Osteocyte (in vitro differentiated cells): ENCODE measurements around a stretch of chr11.

- PRO-cap: no peak
Measured at GRCh38 chr11:66717654-66718209, 11.3 kb downstream of the SPTBN2 start.

DNA sequence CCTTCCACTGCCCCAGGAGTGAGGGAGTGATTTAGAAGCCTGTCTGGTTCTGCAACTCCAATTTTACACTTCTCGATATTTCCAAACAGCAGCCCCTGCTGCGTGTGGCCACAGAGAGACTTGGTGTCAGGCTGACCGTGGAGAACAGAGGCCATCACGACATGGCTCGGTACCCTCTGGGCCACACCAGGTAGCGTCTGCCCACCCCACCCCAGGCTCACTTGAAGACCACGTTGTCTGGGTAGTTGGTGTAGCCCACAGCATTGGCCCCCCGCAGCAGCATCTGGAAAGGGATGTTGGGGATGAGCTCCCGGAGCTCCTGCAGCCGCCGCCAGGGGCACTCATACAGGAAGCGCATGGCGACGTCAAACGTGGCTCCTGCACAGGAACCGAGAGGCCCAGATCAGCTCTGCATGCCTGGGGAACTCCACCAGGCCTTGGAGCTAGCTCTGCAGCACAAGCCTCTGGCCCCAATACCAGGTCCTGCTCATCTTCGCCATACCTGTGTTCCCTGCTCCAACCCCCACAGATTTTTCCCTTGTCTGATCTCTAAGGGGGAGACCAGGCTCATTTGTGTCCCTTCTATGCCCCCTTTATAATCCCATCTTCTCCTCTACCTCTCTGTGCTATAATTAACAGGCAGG lies 5.2 kb upstream of the LRFN4 start:
- PRO-cap: no peak

DNA sequence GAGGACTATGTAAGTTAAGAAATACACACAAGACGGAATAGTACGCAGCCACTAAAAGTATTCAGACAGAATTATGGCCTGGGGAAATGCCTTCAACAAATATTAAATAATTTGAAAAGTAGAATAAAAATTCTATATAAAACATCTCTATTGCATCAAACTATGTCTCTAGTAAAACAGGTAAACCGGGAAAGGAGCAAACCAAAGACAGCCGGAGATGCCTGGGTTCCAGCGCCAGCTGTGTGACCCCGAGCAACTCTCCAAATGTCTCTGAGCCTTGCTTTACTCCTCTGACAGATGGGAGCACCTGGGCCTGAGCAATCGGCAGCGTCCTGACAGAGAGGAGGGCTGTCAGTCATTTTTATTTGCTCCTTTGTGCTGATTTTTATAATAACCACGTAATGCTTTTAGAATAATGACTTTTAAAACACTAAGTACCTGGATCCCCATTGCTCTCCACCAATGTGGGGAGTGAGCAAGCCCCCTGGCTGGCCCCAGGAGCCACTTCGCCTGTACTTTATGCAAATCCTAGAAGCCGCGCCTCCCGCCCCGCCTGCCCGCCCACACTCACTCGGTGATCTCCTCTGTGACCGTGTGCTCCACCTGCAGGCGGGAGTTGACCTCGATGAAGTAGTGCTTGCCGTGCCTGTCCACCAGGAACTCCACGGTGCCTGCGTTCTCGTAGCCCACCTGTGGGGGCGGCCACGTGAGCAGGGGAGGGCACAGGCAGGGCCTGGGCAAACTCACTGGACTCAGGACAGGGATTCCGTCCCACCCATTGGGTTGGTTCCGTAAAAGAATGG lies 11.6 kb downstream of the LRFN4 start:
- PRO-cap: no peak

DNA sequence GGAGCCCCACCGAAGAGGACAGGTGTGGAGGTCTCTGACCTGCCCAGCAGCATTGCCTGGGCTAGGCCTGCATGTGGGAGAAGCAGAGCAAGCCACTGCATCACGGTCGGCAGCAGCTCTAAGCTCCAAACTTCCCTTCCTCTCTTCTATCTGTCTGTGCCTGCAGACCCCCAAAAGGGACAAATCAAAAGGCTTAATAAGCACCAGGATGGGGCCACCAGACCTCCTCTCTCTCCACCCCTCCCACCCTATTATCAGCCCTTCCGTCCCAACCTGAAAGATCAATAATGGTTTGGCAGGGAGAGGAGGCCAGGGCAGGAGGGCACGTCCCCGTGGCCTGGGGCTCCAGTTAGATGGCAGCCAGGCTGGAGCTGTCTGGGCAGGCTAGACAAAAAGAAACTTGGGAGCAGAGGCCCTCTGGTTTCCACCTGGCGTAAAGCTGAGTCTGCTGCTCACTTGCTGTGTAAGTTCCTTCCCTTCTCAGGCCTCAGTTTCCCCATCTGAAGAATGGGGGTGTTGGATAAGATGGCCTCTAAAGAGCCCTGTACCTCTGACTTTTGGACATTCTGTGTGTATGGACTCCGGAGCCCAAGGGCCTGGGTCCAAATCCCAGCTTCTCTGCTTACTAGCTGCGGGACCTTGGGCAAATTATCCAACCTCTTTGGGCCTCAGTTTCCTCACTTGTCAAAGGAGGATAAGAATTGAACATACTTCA lies 3.8 kb upstream of the RHOD start:
- PRO-cap: no peak

DNA sequence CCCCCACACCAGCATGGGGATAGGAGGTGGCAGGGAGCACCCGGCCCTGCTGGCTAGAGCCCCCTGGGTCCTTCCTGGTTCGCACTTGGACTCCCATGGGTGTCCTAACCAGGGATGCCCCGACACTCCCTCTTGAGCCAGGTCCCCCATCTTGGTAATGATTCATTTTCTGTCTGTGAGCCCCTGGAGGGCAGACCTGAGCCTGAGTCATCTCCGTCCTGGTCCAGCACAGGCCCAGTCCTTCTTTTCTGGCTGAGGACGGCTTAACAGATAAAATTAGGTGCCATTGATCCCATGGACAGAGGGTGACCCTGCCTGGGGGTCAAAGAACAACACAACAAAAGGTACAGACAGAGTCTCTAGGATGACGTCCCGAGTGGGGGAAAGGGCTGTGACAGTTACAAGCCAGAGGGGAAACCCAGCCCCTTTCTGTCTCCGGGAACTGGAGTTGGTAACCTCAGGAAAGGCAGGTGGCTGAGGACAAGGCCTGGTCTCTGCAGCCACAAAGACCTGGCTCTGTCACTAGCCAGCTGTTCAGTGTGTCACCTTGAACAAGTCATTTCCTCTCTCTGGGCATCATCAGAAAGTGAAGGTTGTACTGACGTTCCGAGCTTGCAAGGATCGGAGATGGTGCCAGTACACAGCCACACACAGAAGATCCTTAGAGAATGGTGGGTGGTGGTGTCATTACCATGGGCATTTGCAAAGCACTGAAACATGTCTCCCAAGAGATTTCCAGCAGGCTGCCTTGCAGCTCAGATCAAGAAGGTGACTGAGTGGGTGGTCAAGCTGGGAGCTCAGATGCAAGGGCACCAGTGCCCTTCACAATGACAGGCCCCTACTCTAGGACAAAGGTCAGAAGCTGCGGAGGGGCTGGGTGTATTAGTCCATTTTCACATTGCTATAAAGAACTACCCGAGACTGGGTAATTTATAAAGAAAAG lies 3.7 kb downstream of the RHOD start:
- PRO-cap: no peak

DNA sequence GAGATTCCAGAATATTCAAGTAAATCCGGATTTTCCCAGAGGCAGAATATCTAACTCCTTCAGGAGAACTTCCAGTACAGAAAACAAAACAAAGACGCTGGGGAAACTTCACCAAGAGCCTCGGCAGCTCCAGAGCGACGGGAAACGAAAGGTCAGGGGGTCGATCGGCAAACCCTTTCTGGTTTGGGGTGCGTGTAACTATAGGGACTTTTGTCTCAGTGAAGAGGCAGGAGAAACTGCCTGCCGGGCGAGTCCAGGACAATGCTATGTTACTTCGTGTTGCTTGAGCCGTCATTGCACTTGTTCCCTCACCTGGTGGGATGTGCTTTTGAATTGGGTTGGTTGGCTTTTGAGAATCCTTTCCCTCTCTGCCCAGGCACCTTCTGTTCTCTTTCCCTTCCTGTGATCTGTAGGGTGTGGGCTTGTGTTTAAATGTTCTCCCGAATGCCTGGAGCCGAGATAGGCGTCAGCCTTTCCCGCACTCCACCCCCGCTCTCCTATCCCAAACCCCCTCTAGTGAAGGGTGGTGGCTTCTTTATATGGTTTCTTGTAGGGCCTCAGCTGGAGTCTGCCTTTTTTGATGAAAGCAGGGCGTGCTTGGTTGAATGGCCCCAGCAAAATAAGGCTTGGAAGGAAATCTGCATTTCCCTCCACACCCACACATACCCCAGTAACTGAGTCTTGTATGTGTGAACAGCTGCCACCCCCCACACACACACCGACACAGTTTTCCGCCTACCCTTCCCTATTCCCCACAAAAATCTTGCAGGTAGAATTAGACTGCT lies 25.9 kb upstream of the GRK2 start:
- PRO-cap: unidirectional peak, minus-strand start at position 242 of the sequence; unidirectional peak, minus-strand start at position 409 of the sequence; unidirectional peak, minus-strand start at position 499 of the sequence

- PRO-cap: no peak
Measured at GRCh38 chr11:67245149-67245778, 21.0 kb upstream of the GRK2 start.

DNA sequence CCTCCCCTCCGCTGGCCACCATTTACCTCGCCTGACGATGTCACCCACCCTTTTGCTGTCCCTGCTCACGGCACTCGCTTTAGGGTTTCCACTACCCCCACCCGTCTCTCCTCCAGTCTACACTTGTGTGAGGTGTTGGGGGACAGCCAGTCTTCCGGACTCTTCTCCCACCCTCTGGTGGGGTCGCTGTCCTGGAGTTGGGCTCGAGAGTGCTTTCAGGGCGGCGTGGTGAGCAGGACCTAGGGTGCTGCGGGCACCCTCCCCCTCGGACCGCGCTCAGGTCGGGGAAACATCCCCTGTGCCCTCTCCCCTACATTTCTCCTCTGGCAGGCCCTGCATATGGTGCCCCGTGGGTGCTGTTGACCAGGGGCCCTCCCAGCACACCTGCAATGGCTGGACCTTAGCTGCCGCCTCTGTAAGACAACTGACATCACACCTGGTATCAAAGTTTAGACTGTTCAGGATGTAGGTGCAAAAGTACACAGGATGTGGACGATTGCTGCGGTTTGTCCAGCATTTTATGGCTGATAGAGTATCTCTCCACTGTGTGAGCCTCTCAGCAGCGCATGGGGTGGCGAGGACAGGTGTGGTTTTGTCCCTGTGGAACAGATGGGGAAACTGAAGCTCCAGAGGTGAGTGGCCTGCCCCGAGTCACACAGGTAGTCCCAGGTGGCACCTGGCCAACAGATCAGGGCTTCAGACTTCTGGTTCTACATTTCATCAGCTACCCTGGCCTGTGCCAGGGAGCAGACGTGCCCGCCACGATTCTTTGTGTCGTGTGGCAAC lies 1.1 kb downstream of the GRK2 start:
- PRO-cap: no peak

GRCh38 chr11:67269105-67270076 lies 3.1 kb downstream of the GRK2 start:
- PRO-cap: no peak

DNA sequence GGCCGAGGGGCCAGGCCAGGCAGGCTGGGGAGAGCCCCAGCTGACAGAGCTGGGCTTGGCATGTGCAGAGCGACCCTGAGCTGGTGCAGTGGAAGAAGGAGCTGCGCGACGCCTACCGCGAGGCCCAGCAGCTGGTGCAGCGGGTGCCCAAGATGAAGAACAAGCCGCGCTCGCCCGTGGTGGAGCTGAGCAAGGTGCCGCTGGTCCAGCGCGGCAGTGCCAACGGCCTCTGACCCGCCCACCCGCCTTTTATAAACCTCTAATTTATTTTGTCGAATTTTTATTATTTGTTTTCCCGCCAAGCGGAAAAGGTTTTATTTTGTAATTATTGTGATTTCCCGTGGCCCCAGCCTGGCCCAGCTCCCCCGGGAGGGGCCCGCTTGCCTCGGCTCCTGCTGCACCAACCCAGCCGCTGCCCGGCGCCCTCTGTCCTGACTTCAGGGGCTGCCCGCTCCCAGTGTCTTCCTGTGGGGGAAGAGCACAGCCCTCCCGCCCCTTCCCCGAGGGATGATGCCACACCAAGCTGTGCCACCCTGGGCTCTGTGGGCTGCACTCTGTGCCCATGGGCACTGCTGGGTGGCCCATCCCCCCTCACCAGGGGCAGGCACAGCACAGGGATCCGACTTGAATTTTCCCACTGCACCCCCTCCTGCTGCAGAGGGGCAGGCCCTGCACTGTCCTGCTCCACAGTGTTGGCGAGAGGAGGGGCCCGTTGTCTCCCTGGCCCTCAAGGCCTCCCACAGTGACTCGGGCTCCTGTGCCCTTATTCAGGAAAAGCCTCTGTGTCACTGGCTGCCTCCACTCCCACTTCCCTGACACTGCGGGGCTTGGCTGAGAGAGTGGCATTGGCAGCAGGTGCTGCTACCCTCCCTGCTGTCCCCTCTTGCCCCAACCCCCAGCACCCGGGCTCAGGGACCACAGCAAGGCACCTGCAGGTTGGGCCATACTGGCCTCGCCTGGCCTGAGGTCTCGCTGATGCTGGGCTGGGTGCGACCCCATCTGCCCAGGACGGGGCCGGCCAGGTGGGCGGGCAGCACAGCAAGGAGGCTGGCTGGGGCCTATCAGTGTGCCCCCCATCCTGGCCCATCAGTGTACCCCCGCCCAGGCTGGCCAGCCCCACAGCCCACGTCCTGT lies 3.5 kb upstream of the ANKRD13D start:
- PRO-cap: no peak

DNA sequence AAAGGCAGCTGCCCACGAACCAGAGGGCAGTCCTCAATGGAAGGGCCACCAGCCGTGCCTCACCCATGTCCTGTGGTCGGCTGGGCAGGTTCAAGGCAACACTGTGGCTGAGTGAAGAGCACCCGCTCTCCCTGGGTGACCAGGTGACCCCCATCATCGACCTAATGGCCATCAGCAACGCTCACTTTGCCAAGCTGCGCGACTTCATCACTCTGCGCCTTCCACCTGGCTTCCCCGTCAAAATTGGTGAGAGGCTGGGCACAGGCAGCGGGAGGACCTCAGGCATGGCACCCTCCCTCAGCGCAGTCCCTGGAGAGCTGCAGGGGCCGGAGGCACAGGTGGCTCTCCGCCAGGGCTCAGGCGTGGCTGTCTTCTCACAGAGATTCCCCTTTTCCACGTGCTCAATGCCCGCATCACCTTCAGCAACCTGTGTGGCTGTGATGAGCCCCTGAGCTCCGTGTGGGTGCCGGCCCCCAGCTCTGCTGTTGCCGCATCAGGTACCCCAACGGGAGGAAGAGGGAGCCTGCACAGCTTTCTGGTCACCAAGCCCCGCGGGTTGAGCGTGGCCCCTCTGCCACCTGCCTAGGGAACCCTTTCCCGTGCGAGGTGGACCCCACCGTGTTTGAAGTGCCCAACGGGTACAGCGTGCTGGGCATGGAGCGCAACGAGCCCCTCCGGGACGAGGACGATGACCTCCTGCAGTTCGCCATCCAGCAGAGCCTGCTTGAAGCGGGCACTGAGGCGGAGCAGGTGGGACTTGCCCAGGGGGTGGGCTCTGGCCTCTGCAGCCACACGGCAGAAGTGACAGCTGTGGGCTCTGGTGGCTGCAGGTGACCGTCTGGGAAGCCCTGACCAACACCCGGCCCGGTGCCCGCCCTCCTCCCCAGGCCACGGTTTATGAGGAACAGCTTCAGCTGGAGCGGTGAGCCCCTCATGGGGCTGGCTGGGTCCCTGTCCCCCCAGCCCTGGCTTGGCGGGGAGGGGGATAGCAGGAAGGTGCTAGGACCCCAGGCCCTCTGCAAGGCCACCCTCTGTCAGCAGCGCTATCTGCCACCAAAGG lies 2.1 kb upstream of the SSH3 start:
- PRO-cap: no peak

DNA sequence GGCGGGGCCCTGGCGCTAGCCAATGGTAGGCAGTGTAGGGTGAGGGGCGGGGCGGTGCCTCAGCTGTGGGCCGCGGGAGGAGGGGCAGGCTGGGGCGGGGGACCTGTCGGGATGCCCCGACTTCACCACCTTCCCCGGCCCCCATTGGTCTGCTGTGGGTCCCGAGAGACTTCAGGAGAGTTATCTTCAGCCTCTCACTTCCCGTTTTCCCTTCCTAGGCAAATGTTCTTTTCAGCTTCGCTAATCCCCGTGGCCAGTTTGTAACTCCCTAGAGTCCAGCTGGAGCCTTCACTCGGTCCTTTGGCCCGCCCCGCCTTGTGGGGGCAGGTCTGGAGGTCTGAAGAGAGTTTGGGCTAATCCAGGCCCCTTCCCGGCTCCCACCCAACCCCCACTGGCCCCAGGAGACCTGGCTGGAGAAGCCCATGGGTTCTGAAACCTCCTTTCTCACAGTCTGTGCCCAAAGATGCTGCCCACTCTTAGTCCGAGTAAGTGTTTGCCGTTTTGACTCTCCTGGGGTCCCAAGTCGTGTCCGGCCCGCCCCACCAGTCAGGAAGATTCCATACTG lies 375 bp upstream of the POLD4 start:
- PRO-cap: bidirectional peak, plus-strand start at position 87 of the sequence, minus-strand start outside the sequence

- PRO-cap: no peak
Measured at GRCh38 chr11:67392161-67392465, 327 bp downstream of the RAD9A start.

- PRO-cap: no peak
Measured at GRCh38 chr11:67397668-67398281, 3.9 kb downstream of the PPP1CA start.

DNA sequence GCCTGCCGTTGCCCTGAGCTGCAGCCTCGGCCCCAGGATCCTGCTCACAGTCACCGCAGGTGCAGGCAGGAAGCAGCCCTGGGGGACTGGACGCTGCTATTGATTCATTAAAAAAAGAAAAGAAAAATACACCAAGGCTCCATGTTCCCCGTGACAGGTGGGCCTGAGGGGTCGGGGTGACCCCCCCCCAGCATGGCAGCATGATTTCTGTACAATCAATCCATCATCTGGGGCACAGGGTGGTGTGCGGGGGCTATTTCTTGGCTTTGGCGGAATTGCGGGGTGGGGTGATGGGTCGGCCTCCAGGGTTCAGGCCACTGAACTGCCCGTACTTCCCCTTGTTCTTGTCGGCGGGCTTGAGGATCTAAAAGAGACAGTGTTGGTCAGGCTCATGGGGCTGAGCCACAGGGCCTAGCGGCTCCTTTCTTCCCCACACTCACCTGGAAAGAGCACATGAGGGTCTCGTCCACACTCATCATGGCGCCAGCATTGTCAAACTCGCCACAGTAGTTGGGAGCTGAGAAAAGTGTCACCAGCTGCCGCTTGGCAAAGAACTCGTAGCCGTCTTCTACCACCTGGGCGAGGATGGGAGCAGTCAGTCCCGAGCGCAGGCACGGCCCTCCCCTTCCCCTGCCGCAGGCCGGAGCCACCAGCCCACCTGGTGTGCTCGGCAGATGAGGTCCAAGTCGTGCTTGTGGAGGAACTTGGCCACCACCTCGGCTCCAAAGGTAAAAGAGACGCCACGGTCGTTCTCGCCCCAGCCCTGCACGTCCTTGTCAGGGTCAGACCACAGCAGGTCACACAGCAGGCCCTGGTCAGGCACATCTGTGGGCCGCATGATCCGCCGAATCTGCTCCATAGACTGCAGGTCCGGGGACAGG lies 3.1 kb downstream of the PPP1CA start:
- PRO-cap: no peak

DNA sequence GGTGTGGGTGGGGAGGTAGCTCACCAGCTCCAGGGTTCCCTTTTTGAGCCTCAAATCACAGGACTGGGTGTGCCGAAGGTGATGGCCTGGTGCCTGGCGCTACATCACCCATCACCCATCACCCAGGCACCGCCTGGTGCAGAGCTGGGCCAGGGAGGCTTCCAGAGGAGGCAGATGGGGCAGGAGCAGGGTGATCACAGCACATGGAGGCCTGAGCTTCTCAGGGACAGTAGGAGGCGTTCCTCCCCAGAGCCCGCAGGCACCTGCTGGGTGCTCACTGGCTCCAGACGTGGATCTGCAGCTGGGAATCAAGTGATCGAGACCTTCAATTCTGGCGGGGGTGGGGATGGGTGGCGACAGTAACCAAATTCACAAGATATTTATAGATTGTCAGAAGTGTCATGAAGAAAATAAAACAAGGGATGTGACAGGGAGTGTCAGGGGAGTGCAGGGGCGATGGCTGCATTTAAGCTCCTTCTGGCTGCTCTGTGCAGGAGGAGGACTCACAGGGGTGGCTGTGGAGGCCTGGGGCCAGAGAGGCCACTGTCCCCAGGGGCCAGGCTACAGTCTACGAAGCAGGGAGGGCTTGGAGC lies 3.3 kb downstream of the TBC1D10C start:
- PRO-cap: no peak

- PRO-cap: no peak
Measured at GRCh38 chr11:67410541-67411145, 4.8 kb upstream of the CARNS1 start.

GRCh38 chr11:67490502-67491161 lies 7.8 kb downstream of the AIP start:
- PRO-cap: no peak

DNA sequence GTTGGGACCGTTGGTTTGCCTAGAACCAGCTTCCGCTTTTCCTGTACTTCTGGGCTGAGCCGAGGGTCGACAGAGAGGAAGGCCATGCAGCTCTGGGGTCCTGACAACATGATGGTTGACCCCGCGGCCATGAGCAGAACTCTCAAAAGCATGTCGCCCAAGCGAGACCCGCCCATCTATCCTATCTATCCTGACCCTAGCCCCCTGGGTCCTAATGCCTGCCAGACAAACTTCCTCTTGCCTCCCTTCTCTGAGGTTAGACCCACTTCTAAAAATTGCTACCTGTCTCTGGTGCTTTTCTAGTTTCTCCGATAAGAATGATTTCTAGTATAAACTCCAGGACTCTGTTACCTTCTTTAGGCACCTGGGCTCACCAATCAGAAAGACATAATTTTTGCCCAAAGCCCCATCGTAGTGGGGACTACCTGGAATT lies 9.0 kb downstream of the NUDT8 start:
- PRO-cap: no peak

DNA sequence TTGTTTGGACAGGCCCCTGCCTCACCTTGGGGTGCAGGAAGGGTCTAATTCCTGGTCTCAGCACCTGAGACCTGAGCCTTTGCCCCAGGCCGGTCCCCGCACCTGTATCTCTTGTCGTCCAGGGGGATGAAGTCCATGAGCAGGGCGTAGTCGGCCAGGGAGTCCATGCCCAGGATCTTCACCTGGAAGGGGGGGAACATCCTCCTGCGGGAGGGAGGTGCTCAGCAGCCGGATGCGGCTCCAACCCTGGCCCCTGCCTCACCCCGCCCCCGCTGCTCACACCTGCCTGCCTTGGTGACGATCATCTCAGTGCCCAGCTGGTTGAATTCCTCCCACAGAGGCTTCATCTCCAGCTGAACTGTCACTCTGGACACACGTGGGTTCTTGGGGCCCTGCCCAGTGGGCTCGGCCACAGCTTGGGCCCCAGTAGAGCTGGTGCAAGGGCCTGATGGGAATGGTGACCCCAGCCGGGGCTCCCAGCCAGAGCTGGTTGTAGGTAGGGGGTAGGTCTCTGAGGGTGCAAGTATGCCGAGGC lies 4.8 kb downstream of the TBX10 start:
- PRO-cap: no peak